B cell (primary cell): ENCODE data around the gene DACT1.

GRCh38 chr14:56310692-56311126, 192.5 kb downstream of the PELI2 start:
- PRO-cap = no peak
- CAGE, long polyA plus RNA = no peak

GRCh38 chr14:56466004-56466474, 113.6 kb upstream of the TMEM260 start:
- PRO-cap = no peak
- CAGE, long polyA plus RNA = no peak

DNA sequence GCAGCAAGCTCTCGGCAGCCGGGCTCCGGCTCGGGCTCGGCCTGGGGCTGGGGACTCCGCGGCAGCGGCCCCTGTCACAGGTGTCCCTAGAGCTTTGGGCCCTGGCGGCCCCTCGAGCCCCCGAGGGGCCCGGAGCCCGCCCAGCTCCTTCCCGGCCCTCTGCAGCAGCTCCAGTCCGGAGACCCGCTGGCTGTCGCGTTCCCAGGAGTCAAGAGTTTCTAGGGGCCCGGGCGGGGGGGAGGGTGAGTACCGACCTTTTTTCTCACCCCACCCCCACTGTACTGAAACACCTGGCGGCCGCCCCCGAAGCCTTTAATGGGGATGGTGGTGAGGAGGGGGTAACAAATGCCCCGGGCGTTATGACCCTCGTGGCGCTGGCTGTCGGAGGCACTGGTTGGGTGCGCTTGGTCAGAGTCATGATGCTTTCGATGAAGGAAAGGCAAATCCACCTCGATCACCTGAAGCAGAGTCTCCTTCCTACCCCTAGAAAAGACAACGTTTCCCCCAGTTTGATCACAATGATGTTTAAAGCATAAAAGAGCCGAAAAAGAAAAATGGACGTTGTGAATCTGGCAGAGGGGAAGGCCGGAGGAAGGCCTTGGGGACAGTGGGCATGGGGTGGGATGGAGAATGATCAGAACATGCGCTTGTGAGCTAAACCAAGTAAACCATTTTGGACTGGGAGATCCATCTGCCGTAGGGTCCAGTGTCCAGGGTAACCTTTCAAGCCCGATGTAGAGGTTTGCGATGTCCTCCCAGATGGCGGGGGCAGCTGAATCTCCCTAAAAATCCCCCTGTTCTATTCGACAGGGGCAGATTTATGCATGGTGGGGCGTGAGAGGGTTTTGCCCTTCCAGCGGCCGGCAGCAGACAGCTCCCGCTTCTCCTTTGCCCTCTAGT, 2.0 kb upstream of the OTX2 start:
- PRO-cap = no peak
- CAGE, long polyA plus RNA = no peak

DNA sequence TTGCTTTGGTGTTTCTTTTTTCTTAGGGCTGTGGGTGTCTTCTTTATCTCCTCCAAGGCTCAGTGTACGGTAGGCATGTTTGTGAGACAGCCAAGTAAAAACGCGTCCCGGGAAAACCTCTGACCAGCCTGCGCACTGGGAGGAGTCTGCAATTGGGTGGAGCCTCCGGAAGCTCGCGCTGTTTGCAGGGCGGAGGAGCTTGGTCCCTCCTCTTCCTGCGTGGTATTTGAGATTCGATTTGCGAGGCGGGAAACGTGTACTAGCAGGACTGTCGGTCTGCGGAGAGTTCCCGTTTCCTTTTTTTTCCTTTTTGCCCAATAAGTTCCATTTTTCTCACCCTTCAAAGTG, 182.0 kb upstream of the OTX2 start:
- PRO-cap = no peak
- CAGE, long polyA plus RNA = no peak

GRCh38 chr14:57987987-57988446, 122.1 kb upstream of the SLC35F4 start:
- PRO-cap = no peak
- CAGE, long polyA plus RNA = no peak

- PRO-cap = no peak
- CAGE, long polyA plus RNA = no peak
Measured at GRCh38 chr14:58170906-58171635, 19.1 kb upstream of the ARMH4 start.

- PRO-cap = bidirectional peak, plus-strand start at chr14:58297883, minus-strand start at chr14:58297873; bidirectional peak, plus-strand start at chr14:58298575, minus-strand start at chr14:58298139
- CAGE, long polyA plus RNA = no peak
Measured at GRCh38 chr14:58297249-58298317, 772 bp upstream of the ARID4A start.

GRCh38 chr14:58299742-58300385, 1.5 kb downstream of the ARID4A start:
- PRO-cap = unidirectional peak, minus-strand start at chr14:58299898
- CAGE, long polyA plus RNA = no peak

DNA sequence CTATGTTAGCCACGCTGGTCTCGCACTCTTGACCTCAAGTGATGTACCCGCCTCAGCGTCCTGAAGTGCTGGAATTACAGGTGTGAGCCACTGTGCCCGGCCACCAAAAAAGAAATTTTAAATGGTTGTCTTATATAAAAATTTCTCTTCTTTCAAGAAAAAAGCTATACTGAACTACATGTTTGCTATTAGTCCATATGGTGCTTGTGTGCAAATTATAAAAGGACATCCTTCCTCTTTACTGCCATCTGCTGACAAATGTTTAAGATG, 33.0 kb upstream of the TOMM20L start:
- PRO-cap = no peak
- CAGE, long polyA plus RNA = no peak

DNA sequence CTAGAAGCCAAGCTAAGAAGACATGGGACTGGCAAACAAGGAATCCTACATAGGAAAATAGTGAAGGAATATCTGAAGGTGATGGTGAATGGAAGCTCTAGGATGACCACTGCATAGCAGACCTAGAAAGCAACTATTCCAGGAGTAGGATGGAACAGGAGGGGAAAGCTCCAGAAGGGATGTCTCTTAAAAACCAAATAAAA, 26.1 kb upstream of the TOMM20L start:
- PRO-cap = no peak
- CAGE, long polyA plus RNA = no peak

- PRO-cap = bidirectional peak, plus-strand start at chr14:58427096, minus-strand start at chr14:58427026; bidirectional peak, plus-strand start at chr14:58427228, minus-strand start at chr14:58427174
- CAGE, long polyA plus RNA = start-site peak on the minus strand at chr14:58427165-58427203, 377 and 244 reads in 2 replicates
Measured at GRCh38 chr14:58426808-58427283, 485 bp downstream of the TIMM9 start.

GRCh38 chr14:58571950-58572423, 65.8 kb upstream of the DACT1 start:
- PRO-cap = no peak
- CAGE, long polyA plus RNA = no peak

DNA sequence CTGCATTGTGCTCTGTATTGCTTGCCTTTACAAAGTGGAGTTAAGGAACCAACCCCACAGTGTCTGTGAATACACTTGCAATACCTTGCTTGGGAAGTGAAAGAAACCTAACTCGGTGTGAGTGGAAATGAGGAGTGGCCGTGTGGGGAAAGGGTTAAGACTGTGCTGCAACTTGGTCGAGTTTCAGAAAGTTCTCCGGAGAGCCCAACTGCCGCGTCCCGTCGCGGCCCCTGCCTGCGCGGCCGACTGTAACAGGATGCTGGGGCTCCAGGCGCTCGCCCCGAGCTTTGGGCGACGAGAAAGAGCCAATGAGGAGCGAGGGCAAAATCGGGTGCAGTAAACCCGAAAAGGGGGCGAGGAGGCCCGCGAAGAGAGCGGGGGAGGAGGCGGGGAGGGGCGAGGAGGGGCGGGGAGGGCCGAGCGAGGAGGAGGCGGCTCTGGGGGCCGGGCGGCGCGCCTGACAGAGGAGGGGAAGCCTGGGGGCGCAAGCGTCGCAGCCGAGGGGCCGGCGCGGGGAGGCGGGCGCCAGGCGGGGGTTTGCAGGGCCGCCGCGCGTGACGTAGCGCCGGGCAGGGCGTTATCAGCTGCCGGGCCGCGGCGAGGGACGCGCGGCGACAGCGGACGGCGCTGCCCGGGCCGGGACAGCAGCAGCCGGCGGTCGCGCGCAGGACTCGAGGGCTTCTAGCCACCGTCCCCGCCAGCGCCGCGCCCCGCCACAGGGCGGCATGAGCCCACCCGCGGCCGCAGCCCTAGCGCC, at the start of gene DACT1:
Gene DACT1, plus strand, starts transcription at position 577 of the 757 bp plus-strand sequence.
- PRO-cap = bidirectional peak, plus-strand start at position 463 of the sequence, minus-strand start at position 250 of the sequence
- CAGE, long polyA plus RNA = no peak

GRCh38 chr14:58659722-58660018, 21.9 kb downstream of the DACT1 start:
- PRO-cap = no peak
- CAGE, long polyA plus RNA = no peak

DNA sequence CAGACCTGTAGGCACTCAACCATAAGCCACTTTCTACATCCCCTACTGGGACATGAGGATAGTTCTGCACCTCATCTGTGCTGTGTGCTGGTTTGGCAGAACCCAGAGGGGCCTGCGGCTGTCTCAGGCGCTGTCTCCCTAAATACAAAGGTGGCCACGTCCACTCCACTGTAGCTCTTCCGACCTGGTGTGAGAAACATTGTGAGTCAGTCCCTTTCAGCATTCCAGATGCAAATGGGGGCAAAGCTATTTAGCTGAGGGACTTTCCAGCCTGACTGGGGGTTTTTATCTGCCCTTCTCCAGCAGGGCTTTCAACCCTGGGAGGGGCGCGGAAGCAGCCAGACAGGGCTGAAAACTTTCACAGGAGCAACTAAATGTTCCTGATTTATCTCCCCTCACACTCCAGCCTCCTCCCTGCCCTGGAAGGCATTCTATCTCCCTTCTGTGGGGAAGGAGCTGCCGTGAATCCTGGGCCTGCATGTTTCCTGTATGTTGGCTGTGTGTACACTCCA, 218.2 kb upstream of the DAAM1 start:
- PRO-cap = no peak
- CAGE, long polyA plus RNA = no peak

- PRO-cap = no peak
- CAGE, long polyA plus RNA = no peak
Measured at GRCh38 chr14:59190362-59190870, 1.9 kb downstream of the DAAM1 start.

DNA sequence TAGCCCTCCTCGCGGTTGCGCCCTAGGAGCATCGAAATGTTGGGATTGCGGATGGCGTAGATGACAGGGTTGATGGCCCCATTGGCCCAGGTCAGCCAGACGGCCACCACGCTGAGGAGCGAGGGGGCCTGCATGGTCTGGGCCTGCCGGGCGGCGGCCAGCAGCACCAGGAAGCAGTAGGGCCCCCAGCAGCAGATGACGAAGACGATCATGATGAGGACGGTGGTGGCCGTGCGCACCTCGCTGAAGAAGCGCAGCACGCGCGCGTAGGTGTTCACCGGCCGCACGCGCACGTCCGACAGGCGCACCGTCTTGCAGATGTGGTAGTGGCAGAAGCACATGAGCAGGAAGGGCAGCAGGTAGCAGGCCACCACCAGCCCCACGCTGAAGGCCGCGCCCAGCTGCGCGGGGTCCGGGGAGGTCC, 1.2 kb downstream of the GPR135 start:
- PRO-cap = no peak
- CAGE, long polyA plus RNA = no peak

- PRO-cap = bidirectional peak, plus-strand start at chr14:60091281, minus-strand start at chr14:60091283
- CAGE, long polyA plus RNA = no peak
Measured at GRCh38 chr14:60090986-60091490, 685 bp upstream of the PCNX4 start.

DNA sequence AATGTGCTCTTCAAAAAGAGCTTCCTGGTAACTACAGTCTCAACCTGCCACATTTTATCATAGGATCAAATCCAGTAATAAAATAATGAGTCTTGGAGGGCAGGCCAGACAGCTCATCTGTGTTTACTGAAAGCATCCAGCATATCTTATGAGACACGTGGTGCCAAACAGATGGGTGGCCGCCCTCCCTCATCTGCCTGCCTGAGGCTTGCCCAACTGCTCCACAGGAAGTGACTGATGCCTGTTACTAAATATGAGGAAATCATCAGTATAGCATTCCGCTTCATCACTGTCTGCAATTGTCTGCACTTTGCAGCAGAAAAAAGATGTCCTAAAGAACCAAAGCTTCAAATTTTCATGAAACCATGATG, 13.5 kb downstream of the DHRS7 start:
- PRO-cap = bidirectional peak, plus-strand start at position 247 of the sequence, minus-strand start at position 138 of the sequence
- CAGE, long polyA plus RNA = no peak

DNA sequence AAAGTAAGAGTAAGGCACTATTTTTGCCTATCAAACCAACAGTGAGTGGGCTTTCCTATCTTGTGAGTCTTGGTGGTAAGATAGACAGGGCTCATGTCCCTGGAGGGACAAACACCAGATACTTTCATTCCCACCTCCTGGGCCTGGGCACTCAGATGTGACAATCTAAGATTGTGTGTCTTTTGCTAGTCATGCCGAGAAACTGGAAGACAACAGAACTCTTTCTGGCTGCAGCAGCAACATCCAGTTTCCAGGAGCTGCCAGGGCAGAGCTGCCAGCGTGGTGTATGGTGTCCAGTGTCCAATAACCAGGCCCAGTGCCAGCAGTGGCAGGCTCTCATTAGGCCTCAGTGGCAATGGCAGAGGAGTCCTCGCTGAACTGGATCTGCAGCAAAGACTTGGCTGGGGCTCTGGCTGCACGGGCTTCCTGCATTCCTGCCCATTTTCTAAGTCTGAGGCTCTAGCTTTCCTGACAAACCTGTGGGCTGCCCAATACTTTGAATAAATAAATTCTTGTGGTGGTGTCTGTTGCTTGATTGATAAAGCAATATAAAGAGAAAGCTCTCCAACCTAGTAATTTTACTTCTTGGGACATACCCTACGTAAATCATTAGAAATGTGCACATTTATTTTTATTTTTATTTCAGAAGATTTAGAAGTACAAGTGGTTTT, 26.2 kb upstream of the PPM1A start:
- PRO-cap = no peak
- CAGE, long polyA plus RNA = no peak